Mesenchymal stem cell of adipose (primary cell): ENCODE results near the genes PLPPR2, ELOF1, ZNF69, ZNF878 and ZNF136.

DNA sequence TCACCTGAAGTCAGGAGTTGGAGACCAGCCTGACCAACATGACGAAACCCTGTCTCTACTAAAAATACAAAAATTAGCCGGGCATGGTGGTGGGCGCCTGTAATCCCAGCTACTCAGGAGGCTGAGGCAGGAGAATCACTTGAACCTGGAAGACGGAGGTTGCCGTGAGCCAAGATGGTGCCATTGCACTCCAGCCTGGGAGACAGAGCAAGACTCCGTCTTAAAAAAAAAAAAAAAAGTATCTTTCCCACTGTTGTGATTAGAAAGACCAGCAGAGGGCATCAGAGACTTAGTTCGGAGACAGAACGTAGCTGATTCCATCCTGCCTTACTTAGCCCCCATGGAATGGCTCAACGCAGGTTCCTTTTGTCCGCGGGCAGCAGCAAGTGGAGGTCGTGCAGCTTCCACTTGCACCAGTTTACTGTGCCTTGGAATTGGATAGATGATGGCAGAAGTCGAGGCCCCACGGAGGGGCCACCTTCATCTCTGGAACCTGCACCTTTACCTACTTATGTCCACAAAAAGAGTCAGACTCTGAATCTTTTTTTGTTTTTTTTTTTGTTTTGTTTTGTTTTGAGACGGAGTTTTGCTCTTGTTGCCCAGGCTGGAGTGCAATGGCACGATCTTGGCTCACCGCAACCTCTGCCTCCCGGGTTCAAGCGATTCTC lies 8.1 kb downstream of the TIMM29 start:
- CAGE, long polyA plus RNA = no peak

DNA sequence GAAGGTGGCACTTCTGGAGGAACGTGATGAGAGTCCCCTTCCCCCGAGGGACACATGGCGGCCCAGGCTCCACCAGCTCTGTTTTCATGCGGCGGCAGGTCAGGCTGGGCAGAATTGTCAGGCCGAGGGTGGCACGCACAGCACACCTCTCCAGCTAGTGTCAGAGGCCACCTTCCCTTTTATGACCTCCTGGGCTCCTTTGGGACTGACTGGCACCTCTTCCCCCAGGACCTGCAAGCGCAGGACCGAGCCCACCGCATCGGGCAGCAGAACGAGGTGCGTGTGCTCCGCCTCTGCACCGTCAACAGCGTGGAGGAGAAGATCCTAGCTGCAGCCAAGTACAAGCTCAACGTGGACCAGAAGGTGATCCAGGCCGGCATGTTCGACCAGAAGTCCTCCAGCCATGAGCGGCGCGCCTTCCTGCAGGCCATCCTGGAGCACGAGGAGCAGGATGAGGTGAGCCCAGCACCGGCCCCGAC lies 56.2 kb upstream of the LDLR start:
- CAGE, long polyA plus RNA = no peak

DNA sequence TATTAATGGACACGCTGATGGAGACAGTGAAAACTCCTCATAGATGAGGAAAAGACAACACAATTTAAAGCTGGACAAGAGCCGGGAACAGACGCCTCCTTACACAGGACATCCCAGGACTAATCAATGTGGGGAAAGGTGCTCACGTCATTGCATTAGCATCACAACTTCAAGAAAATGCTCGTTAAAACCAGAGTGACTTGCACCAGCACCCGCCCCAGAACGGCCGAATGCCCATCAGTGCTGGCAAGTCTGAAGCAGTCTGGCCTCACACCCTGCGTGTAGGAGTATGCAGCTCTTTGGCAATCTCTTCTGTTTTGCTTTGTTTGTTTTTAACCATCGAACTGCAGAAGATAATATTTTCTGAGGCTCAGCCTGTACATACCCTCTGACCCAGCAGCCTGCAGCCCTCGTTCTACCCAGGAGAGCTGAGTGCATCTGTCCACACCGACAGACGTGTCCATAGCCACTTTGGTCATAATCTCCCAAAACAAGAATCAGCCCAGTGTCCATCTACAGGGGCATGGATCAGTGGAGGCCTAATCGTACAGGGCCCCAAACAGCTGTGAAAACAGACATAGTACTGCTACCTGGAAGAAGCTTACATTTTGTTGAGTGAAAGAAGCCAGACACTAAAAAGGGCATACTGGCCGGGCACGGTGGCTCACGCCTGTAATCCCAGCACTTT lies 44.7 kb upstream of the LDLR start:
- CAGE, long polyA plus RNA = no peak

- CAGE, long polyA plus RNA = no peak
Measured at GRCh38 chr19:11142211-11143056, 13.1 kb downstream of the SPC24 start.

- CAGE, long polyA plus RNA = no peak
Measured at GRCh38 chr19:11194684-11195495, 2.5 kb downstream of the KANK2 start.

DNA sequence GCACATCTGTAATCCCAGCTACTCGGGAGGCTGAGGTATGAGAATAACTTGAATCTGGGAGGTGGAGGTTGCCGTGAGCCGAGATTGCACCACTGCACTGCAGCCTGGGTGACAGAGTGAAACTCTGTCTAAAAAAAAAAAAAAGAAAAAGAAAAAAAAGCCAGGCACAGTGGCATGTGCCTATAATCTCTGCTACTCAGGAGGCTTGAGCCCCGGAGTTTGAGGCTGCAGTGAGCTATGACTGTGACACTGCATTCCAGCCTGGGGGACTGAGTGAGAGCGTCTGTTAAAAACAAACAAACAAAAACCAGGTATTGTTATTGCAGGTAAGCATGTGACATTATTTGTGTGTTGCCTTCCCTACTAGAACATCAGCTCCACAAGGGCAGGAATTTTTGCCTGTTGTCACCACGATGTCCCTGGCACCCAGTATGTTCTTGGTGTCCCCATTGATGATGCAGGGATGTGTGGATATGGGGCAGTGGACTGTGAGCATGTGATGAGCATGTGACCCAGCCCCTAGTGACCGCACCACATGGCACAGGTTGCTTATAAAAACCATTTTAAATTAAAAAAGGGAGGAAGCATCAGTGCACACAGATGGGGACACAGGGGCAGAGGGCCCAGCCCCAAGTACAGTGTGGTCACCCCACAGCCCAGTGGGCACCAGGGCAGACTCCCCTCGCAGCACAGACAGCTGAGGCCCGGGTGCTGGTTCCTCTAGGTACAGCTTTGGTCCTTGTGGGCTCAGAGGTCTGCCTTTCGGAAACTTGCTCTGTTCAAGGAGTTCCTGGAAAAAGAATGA lies 1.6 kb upstream of the KANK2 start:
- CAGE, long polyA plus RNA = no peak

- CAGE, long polyA plus RNA = no peak
Measured at GRCh38 chr19:11215579-11215994, 18.2 kb upstream of the KANK2 start.

- CAGE, long polyA plus RNA = no peak
Measured at GRCh38 chr19:11253382-11253626, 9.0 kb downstream of the DOCK6 start.

- CAGE, long polyA plus RNA = no peak
Measured at GRCh38 chr19:11338489-11338772, 1.0 kb downstream of the RAB3D start.

DNA sequence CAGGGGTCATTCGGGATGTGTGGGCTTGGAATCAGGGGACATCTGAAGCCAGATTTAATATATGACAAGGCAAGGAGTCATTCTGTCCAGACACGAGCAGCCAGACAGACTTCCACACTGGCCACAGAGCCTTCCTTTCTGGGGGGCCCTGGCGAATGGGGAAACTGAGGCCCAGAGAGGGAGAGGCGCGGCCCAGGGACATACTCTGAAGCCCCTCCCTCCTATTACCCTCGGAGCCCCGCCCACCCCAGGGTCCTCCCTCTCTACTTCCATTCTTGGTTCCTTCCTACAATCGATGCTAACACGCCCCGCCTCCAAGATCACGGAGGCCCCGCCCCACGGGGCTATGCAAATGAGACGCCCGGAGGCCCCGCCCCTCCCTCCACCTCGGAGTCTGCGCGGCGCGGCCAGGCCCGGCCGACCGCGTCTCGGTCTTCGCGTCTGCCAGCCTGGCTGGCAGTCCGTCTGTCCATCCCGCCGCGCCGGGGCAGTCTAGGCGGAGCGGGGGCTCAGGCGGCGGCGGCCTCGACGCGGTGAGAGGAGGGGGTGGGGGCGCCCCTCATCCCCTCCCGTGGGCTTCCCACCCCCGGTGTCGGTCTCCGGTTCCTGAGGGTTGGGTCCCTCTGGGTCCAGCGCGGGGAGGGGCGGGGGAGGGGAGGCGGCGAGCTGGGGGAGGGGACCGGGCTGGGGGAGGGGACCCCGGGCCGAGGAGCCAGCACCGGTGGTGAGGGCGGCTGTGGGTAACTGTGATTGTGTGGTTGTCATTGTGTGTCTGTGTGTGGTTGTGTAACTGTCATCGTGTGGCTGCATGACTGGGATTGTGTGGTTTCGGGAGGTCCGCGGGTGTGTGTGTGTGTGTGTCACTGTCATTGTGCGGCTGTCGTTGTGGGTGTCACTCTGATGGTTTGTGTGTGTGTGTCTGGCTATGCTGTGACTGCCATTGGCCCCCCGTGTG lies at the start of gene PLPPR2:
PLPPR2 (plus strand) TSS at position 393 of the 955 bp plus-strand sequence.
- CAGE, long polyA plus RNA = no peak

DNA sequence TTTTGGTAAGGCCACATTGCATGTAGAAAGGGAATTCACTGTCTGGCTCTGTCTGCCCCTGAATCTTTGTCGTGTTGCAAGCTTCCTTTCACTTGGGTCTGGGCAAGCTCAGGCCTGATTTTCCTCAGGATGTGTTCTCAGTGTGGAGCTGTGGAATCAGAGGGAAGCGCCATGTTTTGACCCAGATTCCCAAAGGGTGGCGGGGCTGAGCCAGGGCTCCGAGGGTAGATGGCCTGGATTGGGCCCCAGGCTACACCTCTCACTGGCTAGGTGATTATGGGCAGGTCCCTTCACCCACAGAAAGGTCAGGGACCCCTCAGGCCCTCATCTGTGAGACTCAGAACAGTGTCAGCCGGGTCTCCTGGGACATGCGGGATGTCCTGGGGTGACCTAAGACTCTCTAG lies 8.7 kb downstream of the PRKCSH start:
- CAGE, long polyA plus RNA = no peak

GRCh38 chr19:11452475-11453033 lies 17.1 kb downstream of the PRKCSH start:
- CAGE, long polyA plus RNA = no peak

DNA sequence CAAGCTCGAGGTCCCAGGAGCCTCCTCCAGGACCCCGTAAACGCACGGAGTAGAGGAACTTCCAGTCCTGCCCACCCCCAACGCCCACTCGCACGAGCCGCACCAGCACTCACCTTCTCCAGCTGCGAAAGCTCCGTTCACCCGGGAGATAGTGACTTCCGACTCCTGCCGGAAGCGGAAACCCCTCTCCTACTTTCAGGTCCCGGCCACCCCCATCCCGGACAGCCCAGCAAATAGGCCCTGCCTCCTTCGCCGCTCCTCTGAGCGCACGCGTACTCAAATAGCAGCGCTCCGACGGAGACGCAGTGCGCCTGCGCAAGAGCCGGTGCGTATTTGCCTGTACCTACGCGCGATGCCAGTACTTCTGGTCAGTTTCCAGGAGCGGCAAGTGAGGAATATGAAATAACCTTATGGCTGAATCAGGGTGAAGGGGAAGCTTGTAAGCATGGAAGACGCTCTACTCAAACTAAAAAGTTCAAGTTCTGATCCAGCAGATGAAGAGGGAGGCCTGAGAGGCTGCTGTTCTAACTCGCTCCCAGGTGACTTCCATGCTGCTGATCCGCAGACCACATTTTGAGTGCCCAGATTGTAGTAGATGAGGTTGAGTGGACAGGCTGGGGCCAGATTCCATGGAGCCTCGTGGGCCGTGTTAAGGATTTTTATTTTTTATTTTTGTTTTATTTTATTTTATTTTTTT lies at the start of gene ELOF1:
ELOF1 (minus strand) TSS at position 153 of the 697 bp plus-strand sequence.
- CAGE, long polyA plus RNA = no peak

DNA sequence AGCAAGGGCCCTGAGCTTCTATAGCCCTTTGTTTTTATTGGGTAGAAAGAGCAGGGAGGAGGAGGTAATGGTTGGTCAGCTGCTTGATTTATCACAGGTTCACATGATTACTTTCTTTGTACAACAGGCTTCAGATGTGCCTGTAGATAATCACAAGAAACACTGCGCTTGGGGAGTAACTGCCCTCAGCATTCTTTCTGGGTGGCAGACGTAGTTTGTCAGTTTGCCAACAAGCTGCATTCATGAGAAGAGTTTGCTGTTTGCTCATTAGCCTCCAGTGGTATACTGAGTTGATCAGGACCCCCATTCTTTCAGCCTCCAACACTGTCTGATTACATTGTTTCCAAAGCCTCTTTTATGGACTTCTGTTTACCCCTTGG lies 4.7 kb upstream of the ZNF439 start:
- CAGE, long polyA plus RNA = no peak

- CAGE, long polyA plus RNA = no peak
Measured at GRCh38 chr19:11887602-11888577, at the start of gene ZNF69. Gene ZNF69, plus strand, starts transcription at chr19:11887782.

DNA sequence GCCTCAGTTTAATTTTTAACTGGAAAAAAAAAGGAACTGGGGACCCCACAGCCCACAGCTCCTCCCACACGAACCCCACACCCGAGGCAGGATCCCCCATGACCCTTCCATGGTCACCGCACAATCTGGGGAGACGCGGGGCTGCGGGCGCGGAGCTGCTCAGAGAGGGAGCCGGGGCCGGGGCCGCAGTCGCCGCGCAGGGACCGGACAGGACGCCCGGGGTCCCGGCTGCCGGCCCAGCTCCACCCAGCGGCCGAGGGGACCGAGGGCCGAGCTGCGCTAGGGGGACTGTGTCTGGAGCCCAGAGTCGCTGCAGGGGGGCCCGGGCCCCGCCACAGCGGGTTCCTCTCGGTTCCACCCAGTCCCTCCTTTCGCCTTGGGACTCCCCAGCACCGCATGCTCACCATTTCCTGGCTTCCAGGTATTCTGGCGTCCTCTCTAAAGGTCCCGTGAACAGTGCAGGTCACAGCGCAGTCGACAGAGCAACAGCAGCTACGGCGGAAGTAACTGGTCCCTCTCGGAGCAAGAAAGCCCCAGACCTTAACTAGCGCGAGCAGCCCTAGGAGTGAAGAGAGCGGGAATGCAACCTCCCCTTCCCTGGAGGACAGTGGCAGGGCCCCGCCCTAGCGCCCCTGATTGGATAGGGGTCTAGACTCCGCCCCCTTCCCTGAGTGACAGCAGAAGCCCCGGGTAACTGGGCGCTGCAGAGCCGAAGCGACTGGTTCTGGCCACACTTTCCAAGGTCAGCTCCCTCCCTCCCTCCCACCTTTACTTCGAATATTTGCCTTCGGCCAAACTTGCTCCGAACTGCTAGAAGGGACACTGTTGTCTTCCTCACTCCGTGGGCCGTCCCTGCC lies at the start of gene ZNF878:
ZNF878 (minus strand) TSS at position 567 of the 857 bp plus-strand sequence.
- CAGE, long polyA plus RNA = no peak

GRCh38 chr19:12162647-12163790 lies at the start of gene ZNF136:
Gene ZNF136, plus strand, starts transcription at chr19:12163096.
- CAGE, long polyA plus RNA = no peak

- CAGE, long polyA plus RNA = no peak
Measured at GRCh38 chr19:12194430-12195209, 31.7 kb downstream of the ZNF136 start.

DNA sequence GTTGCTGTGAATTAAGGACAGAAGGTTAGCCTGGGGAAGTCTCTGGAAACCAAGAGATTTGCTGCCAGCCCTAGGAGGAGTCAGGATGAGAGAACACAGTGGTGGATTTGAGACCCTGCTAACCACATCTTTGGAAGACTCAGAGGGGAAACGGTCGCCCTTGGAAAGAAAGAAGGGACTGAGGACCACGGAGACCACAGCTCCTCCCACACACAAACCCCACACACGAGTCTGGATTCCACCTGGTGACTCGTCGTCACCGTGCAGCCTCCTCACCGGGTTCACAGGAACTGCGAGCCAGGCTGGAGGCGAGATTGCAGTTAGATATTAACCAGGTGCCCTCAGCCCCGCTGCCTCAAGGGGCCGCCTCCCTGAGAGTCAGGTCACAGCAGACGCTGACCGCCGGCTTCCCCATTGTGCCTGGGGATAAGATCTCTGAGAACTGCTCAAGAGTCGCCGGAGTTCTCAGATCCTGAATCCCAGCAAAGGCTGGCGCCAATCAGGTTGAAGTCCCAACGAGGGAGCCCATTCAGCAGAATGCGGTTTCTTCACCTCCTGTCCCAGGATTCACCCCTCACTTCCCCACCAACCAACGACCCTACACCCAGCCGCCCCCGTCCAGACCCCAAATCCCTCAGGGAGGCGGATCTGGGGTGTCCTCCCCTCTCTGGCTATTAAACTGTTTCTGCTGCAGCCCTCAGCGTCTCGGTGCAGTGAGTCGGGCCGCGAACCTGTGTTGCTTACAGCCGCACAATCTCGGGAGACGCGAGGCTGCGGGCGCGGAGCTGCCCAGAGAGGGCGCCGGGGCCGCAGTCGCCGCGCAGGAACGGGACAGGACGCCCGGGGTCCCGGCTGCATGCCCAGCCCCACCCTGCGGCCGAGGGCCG lies 780 bp downstream of the ZNF799 start:
- CAGE, long polyA plus RNA = no peak

- CAGE, long polyA plus RNA = no peak
Measured at GRCh38 chr19:12615388-12615639, 4.6 kb downstream of the ZNF791 start.